Thoracic aorta endothelial cell (primary cell): ENCODE results near the gene GPR149.

DNA sequence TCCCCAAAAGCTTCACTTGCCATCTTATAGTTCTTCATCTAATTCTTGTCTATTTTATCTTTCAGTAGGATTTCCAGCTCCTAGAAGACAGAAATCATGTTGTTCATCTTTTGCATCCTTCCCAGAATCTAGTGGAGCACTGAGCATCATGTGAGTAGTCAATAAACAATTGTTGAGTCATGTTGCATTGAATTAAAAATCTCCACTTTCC lies 85.3 kb downstream of the RAP2B start:
- CAGE, long polyA plus RNA, result no peak

GRCh38 chr3:154122452-154123635 lies 1.7 kb downstream of the ARHGEF26 start:
- CAGE, long polyA plus RNA, result no peak

DNA sequence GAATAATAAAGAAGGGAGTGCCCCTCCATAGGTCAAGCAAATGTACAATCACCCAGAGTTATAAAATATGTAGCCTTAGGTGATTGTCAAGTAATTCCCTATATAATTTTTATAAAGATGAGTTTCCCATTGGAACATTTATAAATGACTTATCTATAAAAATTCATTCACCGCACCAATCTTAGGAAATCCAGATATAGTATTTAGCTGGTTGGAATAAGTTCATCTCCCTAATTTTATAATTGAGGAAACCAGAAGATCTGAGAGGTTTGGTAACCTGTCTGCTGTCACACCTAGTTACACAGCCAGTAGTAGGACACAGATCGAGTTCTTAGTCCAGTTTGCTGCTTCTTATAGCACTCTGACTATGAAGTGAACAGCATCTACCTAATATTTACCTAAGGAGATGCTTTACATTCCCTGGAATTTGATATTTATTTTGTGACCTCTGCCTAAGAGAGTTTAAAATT lies 4.0 kb downstream of the ARHGEF26 start:
- CAGE, long polyA plus RNA, result no peak

DNA sequence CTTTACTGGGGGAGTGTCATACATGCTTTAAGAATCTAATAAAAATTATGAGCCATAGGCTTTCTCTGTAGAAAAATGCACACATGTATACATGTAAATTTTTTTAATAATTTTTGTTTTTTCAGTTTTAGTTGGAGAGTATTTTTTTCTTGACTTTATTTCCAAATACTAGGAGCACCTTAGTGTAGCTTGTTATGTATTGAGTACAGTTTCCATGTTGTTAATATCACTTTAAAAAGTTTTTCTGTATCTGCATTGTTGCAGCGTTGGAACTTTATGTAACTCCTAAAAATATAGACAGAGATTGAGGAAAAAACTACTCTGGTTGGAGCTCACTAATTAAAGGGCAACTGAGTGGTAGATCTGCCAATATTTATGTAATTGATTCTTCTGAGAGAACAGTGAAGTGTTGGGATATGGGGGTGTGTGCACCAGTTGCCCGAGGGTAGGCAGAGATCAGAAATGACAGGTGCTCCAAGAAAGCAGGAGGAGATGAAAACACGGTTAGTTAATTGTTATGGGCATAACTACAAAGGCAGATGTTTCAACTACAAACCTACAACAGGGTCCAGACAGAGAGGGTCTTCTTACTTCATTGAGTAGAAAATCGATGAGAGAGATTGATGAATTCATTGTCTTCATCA lies 17.1 kb downstream of the ARHGEF26 start:
- CAGE, long polyA plus RNA, result no peak

DNA sequence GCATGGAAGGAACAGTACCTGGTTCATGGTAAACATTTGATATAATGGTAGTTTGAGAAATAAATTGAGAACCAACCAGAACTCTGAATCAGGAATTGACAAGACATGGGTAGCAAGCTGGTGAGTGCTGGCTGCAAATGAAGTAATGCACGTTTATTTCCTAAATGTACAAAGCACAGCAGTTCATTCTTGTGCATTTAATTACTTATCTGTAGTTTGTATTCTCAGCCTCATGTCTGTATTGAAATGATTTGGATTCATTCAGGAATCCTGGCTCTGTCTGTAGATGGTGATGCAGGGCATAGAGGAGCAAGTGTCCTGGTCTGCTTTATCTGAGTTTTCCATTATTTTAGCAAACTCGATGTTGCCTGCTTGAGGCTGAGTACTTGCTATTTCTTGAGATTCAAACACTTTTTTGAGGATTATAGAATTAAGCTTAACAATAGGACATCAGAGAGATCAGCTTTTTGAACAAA lies 23.2 kb downstream of the ARHGEF26 start:
- CAGE, long polyA plus RNA, result no peak

DNA sequence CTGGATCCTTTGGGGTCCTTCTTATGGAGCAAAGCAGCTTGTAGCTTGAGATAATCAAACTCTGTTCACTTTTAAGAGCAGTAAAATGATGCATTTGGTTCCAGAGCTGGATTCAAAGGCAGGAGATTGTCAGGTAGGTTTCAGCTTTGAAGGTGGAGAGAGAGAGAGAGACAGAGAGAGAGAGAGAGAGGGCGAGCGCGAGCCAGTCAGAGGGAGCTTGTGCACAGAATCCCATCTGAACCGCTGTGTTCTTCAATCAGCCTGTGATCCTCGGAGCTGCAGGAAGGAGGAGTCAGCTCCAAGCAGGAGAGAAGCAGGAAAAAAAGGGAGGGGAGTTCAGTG lies at the start of gene GPR149:
Gene GPR149 (minus strand): TSS at position 223 of the 342 bp plus-strand sequence.
- CAGE, long polyA plus RNA, result no peak

- CAGE, long polyA plus RNA, result no peak
Observed at GRCh38 chr3:155282489-155283263, 10.8 kb downstream of the STRIT1 start.

- CAGE, long polyA plus RNA, result no peak
Observed at GRCh38 chr3:155653641-155654655, 90.9 kb downstream of the PLCH1 start.

GRCh38 chr3:155743625-155743942 lies 1.3 kb downstream of the PLCH1 start:
- CAGE, long polyA plus RNA, result no peak

GRCh38 chr3:155871287-155872029 lies 1.0 kb downstream of the GMPS start:
- CAGE, long polyA plus RNA, result no peak

DNA sequence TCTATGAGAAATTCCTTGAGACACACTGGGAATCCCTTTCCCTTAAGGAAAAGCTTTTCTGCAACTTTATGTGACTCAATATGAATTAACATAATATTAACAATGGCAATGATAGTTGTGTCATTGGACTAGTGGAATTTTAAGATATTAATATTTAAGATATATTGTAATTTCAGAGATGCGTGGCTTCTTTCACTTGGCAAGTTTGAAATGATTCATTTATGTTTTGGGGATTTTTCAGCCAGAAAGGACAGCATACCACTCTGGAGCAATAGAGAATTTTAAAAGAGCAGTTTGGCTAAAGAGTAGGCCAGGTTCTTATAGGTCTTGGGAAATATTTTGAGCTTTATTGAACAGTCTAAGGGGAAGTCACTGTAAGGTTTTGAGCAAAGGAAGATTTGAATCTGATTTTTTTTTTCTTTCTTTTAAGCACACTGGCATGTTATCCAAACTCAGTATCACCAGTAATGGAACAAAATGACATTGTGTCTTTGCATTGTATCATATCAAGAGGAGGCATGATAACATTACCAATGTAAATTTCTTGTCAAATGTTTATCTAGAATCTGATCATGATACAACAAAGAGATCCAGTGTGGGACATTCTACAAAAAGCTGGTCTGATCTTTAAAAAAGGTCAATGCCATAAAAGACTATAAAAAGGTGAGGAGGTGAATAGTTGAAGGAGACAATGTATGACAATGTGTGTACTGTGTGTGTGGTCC lies 16.6 kb downstream of the GMPS start:
- CAGE, long polyA plus RNA, result no peak

DNA sequence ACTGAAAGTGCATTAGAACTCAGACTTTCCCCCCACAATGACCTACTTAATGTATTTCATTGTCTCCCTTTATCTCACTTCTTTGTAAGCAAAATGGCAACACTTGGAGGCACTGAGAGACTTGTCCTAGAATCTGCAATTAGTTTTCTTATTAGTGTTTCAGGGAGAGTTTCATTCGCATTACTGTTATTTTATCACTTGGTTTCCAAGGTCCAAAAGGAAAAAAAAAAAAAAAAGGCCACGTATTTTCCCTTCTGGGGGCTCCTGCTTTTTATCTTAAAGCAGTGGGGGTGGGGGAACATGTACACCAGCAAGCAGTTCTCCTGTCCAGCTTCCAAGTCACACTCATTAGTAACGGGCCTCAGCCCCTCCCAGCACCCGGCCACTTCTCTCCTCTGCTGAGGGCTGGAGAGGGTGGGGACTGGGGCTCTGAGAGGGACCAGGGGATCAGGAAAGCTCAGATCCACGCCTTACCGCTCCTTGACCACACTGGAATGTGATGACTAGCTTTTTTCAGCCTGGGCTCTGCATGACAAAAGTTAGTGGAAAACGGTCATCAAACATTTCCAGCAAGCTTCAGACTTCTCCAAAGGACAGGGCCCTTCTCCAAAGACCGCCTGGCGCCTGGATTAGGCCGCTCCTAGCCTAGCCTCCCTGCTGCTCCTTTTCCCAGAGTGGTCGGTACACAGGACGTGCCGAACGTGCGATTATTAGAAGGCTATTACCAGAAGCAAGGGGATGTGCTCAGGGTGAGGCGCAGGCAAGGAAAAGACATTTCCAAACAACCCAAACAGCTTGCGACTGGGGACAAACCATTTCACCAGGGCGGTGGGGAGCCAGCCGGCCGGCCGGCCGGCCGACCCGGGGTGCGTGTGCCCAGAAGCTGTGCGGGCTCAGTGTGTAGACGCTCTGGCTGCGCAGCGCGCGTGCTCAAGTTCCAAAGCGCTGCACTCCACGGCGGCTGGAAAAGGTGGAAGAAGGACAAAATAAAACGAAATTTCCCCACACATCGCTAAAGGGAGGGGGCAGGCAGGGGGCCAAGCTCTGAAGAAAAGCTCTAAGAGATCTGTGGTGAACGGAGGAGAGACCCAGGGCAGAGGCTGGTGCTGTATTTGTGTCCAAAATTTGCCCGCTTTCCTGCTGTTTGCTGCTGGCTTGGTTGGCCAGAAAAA lies 50.9 kb upstream of the SSR3 start:
- CAGE, long polyA plus RNA, result no peak

GRCh38 chr3:156665411-156665800 lies 9.0 kb upstream of the TIPARP start:
- CAGE, long polyA plus RNA, result no peak

GRCh38 chr3:156674735-156674861 lies 208 bp downstream of the TIPARP start:
- CAGE, long polyA plus RNA, result no peak

- CAGE, long polyA plus RNA, result no peak
Observed at GRCh38 chr3:156707243-156707704, 32.9 kb downstream of the TIPARP start.

- CAGE, long polyA plus RNA, result no peak
Observed at GRCh38 chr3:156751230-156751879, 74.8 kb upstream of the LEKR1 start.

- CAGE, long polyA plus RNA, result no peak
Observed at GRCh38 chr3:156817725-156818046, 8.5 kb upstream of the LEKR1 start.

- CAGE, long polyA plus RNA, result no peak
Observed at GRCh38 chr3:156825275-156825854, 788 bp upstream of the LEKR1 start.

DNA sequence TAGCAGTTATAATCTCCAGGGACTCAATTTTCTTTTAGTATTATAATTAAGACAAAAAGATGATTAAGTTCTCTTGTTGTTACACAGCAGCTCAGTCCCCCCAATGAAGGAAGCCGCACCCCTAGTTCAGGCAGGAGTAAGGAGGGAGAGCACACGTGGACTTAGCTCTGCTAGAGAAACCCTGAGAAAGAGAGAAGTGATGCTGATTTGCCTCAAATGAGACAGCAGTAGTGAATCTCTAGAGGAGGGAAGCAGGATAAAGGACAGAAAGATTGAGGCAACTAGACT lies 130.5 kb downstream of the CCNL1 start:
- CAGE, long polyA plus RNA, result no peak

- CAGE, long polyA plus RNA, result no peak
Observed at GRCh38 chr3:157111606-157111962, 48.4 kb downstream of the CCNL1 start.